Measurements from ENCODE around the genes EPPIN, WFDC10B, TNNC2, PLTP and ZNF335.

- PRO-cap, 7 experiments: no peak in any of the 7 experiments
- RAMPAGE, long total RNA, 2 experiments: no peak in any of the 2 experiments
These were observed 15.3 kb downstream of the SPINT3 start for GRCh38 chr20:45499882-45500678.

GRCh38 chr20:45547243-45547597 lies at the start of gene EPPIN:
TSS of gene EPPIN (minus strand) at chr20:45547401.
- PRO-cap, 7 experiments: no peak in any of the 7 experiments
- RAMPAGE, long total RNA, 2 experiments: no peak in any of the 2 experiments

GRCh38 chr20:45704734-45705340 lies at the start of gene WFDC10B:
TSS of gene WFDC10B (minus strand) at chr20:45705019.
- PRO-cap, 7 experiments: no peak in any of the 7 experiments
- RAMPAGE, long total RNA, 2 experiments: no peak in any of the 2 experiments

GRCh38 chr20:45783654-45784114 lies 8.0 kb downstream of the WFDC3 start:
- PRO-cap, 7 experiments: no peak in any of the 7 experiments
- RAMPAGE, long total RNA, 2 experiments: no peak in any of the 2 experiments

GRCh38 chr20:45827155-45827674 lies at the start of gene TNNC2:
TSS of gene TNNC2 (minus strand) at chr20:45827312.
- PRO-cap, 7 experiments: no peak in any of the 7 experiments
- RAMPAGE, long total RNA, 2 experiments: no peak in any of the 2 experiments

- PRO-cap, 7 experiments: no peak in any of the 7 experiments
- RAMPAGE, long total RNA, 2 experiments: no peak in any of the 2 experiments
These were observed 7.1 kb downstream of the SNX21 start for GRCh38 chr20:45840550-45841233.

DNA sequence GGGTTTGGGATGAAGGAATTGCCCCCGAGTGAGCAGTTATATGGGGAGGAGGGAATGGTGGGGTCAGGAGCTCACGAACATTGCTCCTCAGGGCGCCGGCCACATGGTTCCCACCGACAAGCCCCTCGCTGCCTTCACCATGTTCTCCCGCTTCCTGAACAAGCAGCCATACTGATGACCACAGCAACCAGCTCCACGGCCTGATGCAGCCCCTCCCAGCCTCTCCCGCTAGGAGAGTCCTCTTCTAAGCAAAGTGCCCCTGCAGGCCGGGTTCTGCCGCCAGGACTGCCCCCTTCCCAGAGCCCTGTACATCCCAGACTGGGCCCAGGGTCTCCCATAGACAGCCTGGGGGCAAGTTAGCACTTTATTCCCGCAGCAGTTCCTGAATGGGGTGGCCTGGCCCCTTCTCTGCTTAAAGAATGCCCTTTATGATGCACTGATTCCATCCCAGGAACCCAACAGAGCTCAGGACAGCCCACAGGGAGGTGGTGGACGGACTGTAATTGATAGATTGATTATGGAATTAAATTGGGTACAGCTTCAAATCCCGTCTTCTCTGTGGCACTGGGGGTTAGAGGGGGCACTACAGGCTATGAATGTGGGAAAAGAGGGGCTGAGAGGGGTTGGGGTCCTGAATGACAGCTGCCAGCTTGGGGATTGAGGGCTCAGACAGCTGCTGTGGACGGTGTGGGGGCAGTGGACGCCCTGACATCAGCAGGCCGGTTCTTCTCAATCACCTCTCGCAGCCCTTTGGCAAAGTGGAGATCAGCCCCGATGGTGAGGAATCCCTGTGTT lies 7.3 kb downstream of the CTSA start:
- PRO-cap, 7 experiments: no peak in any of the 7 experiments
- RAMPAGE, long total RNA, 2 experiments: no peak in any of the 2 experiments

DNA sequence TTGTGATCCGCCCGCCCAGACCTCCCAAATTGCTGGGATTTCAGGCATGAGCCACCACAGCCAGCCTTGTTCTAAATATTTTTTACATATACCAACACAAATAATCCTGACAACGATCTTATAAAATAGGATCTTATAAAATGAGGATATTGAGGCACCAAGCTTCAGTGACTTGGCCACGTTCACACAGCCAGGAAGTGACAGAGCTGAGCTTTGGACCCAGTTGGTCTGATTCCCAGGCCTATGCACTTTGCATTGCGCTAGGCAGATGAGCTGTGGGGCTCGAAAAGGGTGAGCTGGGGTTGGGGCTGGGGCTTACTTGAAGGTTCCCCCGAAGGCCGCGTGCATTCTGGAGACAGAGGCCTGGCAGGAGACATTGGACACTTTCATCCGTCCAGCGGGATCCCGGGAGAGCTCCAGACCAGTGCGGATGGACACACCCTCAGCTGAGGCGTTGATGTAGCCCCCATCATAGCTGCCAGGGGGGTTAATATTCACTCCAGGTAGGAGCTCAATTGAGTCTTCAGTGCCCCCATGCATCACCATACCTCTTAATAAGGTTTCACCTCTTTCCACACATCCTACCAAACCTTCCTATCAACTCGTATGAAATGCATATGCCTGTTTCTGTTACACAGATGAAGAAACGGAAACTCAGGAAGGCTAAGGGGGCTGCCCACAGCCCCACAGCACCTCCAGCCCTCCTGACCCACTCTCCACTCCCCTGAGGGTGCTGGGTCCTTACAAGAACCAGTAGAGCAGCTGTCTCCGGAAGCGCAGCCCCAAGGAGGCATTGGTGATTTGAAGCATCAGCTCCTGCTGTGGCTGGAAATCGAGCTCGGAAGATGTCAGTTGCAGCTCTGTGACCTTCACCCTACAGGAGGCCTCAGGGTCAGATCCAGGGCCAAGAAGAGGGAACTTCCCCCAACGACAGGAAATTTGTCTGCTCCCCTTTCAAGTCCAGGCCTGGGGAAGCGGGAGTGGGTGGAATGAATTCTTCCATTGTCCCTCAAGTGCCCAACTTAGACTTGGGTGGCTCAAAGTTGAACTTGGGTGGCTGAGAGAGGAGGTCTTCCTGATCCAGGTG lies 2.4 kb downstream of the PLTP start:
- PRO-cap, 7 experiments: no peak in any of the 7 experiments
- RAMPAGE, long total RNA, 2 experiments: no peak in any of the 2 experiments

DNA sequence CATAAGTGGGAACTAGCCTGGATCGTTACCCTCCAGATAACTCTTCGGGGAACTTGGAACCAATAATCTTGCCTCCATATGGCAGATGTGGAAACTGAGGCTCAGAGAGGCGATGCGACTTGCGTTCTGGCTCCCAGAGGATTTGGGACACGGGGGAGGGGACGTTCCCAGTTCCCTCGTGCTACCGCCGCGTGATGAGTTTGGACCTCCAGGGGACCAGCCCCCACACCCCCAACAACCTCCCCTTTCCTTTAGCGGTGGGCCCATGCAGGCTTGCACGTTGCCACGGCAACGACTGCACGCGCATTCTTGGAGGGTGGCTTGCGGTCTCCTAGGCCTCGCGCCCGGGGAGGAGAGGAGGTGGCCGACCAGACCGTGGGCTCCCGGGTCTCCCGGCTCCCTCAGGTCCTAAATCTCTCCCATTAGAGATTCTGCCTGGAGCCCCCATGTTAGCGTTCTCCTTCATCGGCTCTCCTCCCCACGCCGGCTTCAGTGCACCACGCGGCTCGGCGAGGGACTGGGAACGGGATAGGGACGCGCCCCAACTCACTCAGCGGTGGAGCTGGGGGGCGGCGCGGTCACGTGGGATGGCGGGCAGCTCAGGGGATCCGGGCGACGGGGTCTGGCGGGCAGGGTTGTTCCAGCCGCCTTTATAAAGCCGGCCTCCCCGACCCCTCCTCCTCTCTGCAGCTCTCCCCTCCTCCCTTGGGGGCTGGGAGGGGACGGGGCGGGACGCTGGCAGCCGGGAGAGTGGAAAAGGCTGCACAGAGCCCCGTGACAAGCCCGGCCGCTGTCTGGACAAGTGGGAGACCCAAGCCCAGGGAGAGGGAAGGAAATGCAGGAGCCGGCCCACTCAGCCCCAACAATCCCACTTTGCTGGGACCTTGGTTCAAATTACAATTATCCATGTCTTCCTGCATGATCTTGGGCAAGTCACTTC lies at the start of gene PLTP:
PLTP (minus strand) TSS at position 627 of the 940 bp plus-strand sequence.
- PRO-cap, 7 experiments: peak in 7 of 7 experiments; most common plus-strand start position 334 of the sequence (in 6); most common minus-strand start position 144 of the sequence (in 7)
- RAMPAGE, long total RNA, 2 experiments: start-site peak on the minus strand in 2 of 2 experiments, centred at positions 627 to 647 of the sequence, 304 to 441 reads per replicate

DNA sequence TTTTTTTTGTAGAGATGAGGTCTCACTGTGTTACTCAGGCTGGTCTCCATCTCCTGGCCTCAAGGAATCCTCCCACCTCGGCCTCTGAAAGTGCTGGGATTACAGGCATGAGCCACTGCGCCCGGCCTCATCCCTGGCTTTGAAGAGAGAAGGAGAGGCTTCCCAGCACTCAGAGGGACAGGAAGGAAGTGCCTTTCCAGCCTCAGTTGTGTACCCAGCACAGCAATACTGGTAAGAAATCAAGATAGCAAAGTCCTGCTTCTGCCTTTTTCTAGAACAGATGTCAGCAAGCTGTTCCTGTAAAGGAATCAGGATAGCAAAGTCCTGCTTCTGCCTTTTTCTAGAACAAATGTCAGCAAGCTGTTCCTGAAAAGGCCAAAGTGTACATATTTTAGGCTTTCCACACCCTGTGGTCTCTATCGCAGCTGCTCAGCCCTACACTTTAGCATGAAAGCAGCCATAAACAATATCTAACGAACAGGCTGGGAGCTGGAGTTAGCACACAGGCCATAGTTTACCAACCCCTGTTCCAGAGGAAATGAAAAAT lies 6.3 kb upstream of the PLTP start:
- PRO-cap, 7 experiments: peak in 1 of 7 experiments; most common plus-strand start position 440 of the sequence (in 1); most common minus-strand start position 141 of the sequence (in 1)
- RAMPAGE, long total RNA, 2 experiments: no peak in any of the 2 experiments

DNA sequence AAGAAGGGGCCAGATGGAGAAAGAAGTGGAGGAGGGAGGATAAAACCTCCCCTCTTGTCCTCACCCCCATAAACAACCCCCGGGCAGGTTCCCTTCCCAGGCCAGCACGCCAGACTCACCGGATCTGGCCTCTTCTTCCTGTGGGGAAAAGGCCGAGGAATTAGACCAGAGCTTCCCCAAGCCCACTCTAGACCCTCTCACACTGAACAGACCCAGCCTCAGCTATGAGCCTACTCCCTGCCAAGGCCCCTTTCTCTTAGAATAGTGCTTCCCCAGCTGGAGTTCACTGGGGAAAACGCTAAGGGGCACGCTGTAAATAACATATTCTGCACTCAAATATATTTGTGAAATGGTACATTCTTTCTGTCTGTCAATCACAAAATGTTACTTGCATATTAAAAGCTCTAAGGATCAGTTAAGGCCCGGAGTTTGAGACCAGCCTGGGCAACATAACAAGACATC lies 11.2 kb downstream of the ZNF335 start:
- PRO-cap, 7 experiments: no peak in any of the 7 experiments
- RAMPAGE, long total RNA, 2 experiments: no peak in any of the 2 experiments

GRCh38 chr20:45971679-45972792 lies at the start of gene ZNF335:
TSS of gene ZNF335 (minus strand) at chr20:45972203.
- PRO-cap, 7 experiments: peak in 7 of 7 experiments; most common plus-strand start chr20:45972073 (in 7); most common minus-strand start chr20:45972183 (in 7)
- RAMPAGE, long total RNA, 2 experiments: start-site peak on the minus strand in 2 of 2 experiments, at chr20:45971731-45971875 at its widest, 18 to 44 reads per replicate

DNA sequence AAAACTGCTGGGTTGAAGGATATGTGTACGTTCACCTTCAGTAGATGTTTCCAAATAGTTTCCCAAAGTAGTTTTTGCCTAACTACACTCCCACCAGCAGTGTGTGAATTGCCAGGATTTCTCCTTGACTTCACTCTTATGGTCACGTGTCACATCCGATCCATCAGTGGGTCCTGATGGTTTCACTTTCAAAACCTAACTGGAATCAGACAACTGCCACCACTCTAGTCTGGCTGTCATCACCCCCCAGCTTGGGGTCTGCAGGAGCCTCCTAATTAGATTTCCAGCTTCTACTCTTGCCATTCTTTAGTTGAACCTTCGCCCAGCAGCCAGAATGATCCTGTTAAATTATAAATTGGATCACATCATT lies 8.5 kb upstream of the SLC12A5 start:
- PRO-cap, 7 experiments: no peak in any of the 7 experiments
- RAMPAGE, long total RNA, 2 experiments: no peak in any of the 2 experiments

- PRO-cap, 7 experiments: no peak in any of the 7 experiments
- RAMPAGE, long total RNA, 2 experiments: no peak in any of the 2 experiments
These were observed 88.7 kb downstream of the CD40 start for GRCh38 chr20:46206828-46207258.

- PRO-cap, 7 experiments: no peak in any of the 7 experiments
- RAMPAGE, long total RNA, 2 experiments: no peak in any of the 2 experiments
These were observed 174 bp upstream of the OCSTAMP start for GRCh38 chr20:46550713-46550943.

- PRO-cap, 7 experiments: no peak in any of the 7 experiments
- RAMPAGE, long total RNA, 2 experiments: no peak in any of the 2 experiments
These were observed 71.1 kb upstream of the EYA2 start for GRCh38 chr20:46823614-46823848.

GRCh38 chr20:46895515-46896322 lies 1.1 kb downstream of the EYA2 start:
- PRO-cap, 7 experiments: no peak in any of the 7 experiments
- RAMPAGE, long total RNA, 2 experiments: no peak in any of the 2 experiments

DNA sequence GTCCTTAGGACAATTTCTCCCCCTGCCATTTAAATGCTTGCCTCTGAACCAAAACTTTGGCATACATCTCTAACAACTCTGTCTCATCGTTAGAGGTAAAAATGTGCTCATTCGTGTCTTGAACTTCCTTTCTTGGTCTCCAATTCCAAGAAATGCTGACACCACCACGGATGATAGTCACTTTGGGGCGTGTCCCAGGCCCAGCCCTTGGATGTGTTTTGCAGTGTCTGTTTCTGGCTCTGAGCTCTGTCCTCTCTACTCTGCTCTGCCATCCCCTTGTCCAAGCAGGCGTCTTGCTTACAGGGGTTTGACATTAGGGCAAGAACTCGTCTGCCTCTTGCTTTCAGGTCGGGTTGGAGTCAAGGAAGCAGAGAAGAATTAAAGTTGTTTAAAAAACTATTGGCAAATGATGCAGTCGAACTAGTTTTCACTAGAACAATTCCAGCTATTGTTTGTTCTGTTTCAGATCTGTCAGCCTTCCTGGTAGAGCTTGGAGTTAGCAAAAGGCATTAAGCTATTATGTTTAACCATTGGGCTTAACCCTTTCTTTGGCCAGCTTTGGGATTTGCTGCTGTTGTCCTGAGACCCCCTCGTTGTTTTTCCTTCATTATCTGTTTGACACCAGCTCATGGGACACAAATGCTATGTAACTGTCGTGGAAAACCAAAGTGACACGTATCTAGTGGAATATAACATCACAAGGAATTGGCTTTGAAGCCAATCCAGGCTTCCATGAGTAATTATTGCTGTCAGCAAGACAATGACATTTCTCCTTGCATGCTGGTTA lies 95.8 kb downstream of the EYA2 start:
- PRO-cap, 7 experiments: no peak in any of the 7 experiments
- RAMPAGE, long total RNA, 2 experiments: no peak in any of the 2 experiments

GRCh38 chr20:47125871-47126481 lies 230.5 kb downstream of the ZMYND8 start:
- PRO-cap, 7 experiments: no peak in any of the 7 experiments
- RAMPAGE, long total RNA, 2 experiments: no peak in any of the 2 experiments

- PRO-cap, 7 experiments: no peak in any of the 7 experiments
- RAMPAGE, long total RNA, 2 experiments: no peak in any of the 2 experiments
These were observed 81.0 kb downstream of the ZMYND8 start for GRCh38 chr20:47275415-47275991.

Measured in ovary (tissue), 7 donors.